SK-MEL-5 (cell line): ENCODE results near the genes KRT6C, KRT77, KRT76, KRT8 and SOAT2.

DNA sequence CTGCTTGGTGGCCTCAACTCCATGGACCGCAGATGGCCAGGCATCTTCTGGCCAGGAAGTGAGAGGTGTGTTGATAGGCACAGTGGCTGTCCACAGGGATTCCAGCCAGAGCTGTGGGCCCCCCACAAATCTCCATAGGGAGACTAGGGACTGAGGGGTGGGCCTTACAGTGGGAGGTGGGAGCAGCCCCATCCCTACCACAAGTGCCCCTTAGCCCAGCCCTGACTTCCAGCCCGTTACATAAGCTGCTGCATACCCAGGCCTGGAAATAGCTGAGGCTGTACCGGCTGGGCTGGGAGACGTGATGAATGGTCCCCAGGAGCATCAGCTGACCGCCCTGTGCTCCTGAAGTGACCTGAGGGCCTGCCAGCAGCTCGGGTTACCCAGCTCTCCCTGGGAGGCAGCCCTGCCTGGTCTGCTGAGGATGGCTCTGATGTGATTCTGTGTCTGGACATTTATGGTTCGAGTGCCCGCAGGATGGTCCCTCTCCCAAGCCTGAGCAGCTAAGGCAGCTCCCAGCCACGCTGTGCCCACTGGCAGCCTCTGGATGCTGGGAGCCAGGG lies 20.3 kb downstream of the TAMALIN start:
RAMPAGE:
- cytosol, long total RNA: no peak
- long total RNA: no peak
- nucleus, long total RNA: no peak

RAMPAGE:
- cytosol, long total RNA: no peak
- long total RNA: no peak
- nucleus, long total RNA: no peak
Measured at GRCh38 chr12:52245856-52246810, 13.1 kb downstream of the KRT7 start.

GRCh38 chr12:52254453-52255043 lies 19.9 kb upstream of the KRT86 start:
RAMPAGE:
- cytosol, long total RNA: no peak
- long total RNA: no peak
- nucleus, long total RNA: no peak

RAMPAGE:
- cytosol, long total RNA: no peak
- long total RNA: no peak
- nucleus, long total RNA: no peak
Measured at GRCh38 chr12:52346609-52347064, 20.6 kb downstream of the KRT85 start.

GRCh38 chr12:52473556-52474271 lies at the start of gene KRT6C:
TSS of gene KRT6C (minus strand) at chr12:52473805.
RAMPAGE:
- cytosol, long total RNA: no peak
- long total RNA: no peak
- nucleus, long total RNA: no peak

DNA sequence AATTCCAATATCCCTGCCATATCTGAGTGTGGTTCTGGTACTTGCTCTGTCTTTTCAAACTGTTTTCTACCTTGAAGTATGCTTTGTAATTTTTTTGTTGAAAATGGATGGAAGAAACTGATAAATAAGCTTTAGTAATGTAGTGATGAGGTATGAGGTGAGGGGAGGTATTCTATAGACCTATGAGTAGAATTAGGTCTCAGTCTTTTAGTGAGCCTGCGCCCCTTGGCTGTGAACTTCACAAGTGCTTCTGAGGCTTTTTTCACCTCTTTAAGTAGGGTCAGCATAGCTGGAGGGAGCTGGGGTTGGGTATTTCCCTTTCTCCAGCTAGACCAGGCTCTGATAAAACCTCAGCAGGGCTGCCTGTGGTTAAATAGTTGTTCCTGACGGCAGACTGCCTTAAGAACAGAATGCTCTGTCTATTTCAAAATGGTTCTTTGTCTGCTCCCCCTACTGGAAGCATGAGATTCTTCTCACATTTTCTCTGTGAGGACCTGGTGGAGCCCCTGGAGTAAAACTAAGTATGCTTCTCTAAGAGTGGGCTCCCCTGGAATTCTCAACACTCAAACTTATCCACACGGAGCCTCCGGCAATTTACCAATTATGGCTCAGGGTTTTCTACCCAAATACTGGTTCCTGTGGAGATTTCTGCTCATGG lies 13.2 kb downstream of the KRT5 start:
RAMPAGE:
- cytosol, long total RNA: no peak
- long total RNA: no peak
- nucleus, long total RNA: no peak

DNA sequence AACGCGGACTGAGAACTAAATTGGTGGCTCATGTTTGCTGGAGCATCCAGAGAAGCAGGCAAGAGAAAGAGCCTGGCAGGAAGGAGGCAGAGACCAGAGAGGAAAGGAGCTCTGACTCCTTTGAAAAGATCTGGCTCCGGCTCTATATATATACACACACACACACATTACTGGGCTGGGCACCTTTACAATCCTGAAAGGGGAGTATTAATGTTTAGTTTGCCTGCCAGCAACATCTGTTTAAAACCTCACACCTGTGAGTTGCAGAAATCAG lies at the start of gene KRT77:
Gene KRT77, minus strand, starts transcription at position 122 of the 274 bp plus-strand sequence.
RAMPAGE:
- cytosol, long total RNA: no peak
- long total RNA: no peak
- nucleus, long total RNA: no peak

GRCh38 chr12:52777237-52777707 lies at the start of gene KRT76:
TSS of gene KRT76 (minus strand) at chr12:52777345.
RAMPAGE:
- cytosol, long total RNA: no peak
- long total RNA: no peak
- nucleus, long total RNA: no peak

DNA sequence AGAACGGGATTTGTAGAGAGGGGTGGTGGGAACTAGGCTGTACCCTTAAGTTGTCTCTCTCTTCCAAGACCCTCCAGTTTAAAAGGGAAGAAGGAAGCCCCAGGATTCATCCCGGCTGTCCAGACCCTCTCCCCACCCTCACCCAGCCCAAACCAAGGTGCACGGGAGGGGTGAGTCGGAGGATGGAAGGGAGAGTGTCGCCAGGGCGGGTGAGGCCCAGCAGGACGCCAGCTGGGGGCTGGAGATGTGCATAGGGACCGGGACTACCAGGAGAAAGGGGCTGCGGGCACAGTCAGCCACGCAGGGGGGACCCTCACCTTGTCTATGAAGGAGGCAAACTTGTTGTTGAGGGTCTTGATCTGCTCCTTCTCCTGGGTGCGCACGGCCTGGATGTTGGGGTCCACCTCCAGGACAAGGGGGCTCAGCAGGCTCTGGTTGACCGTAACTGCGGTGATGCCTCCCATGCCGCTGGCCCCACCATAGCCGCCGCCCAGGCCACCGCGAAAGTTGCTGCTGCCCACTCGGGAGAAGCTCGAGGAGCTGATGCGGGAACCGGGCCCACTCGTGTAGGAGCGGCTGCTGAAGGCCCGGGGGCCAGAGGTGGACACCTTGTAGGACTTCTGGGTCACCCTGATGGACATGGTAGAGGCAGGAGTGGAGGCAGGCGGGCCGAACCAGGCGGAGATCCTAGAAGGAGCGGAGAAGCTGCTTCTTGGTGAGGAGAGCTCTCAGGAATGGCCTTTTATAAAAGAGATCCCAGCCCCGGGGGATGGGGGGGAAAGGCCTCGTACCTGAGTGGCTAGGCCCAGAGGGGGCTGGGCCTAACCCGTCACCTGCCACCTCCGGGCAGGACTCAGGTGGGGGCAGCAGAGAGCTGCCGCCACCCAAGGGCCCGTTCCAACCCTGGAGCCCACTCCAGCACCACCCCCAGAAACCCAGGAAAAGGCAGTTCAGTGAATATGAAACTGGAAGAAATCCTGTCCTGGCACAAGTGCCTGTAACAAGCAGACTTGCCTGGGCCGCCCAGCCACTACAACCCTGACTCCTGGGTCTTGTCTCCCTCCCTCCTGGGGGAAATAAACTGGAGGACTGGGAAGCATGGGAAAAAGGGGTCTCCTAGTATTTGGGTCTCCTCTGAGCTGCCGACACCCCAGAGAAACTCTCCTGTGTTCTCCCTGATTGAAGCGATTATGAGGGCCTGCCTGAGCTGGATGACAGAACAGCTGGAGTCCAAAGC lies at the start of gene KRT8:
Gene KRT8, minus strand, starts transcription at position 736 of the 1,237 bp plus-strand sequence.
RAMPAGE:
- cytosol, long total RNA: no peak
- long total RNA: no peak
- nucleus, long total RNA: no peak

DNA sequence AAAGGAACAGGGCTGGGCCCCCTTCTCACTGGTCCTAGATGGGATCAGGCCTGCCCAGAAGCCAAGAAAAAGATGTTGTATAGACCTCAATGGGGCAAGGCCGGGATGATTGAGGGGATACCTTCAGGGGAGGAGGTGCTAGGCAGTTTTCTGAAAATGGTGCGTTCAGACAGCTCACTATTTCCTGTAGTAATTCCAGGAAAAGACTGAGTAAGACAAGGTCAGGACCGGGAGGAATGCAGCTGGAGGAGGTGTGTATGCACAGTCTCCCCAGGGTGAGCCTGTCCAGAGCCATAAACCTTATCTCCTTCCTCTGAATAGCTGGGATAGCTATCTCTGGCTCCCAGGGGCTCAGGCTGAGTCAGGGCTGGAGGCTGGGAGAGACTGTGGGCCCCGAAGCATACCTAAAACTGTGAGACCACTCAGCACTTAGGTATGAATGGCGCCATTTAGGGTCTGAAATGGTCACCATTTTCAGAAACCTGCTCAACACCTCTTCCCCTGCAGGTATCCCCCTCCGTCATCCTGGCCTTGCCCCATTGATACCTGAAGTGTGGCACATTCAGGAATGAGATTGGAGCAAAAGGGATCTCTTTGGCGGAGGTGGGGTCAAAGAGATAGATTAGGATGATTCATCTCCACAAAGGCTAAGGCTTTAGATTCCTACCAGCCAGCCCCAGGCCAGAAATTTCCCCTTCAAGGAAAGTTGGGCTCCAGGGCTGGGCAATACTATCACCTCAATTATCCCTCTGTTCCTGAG lies 20.3 kb upstream of the KRT8 start:
RAMPAGE:
- cytosol, long total RNA: no peak
- long total RNA: no peak
- nucleus, long total RNA: no peak

DNA sequence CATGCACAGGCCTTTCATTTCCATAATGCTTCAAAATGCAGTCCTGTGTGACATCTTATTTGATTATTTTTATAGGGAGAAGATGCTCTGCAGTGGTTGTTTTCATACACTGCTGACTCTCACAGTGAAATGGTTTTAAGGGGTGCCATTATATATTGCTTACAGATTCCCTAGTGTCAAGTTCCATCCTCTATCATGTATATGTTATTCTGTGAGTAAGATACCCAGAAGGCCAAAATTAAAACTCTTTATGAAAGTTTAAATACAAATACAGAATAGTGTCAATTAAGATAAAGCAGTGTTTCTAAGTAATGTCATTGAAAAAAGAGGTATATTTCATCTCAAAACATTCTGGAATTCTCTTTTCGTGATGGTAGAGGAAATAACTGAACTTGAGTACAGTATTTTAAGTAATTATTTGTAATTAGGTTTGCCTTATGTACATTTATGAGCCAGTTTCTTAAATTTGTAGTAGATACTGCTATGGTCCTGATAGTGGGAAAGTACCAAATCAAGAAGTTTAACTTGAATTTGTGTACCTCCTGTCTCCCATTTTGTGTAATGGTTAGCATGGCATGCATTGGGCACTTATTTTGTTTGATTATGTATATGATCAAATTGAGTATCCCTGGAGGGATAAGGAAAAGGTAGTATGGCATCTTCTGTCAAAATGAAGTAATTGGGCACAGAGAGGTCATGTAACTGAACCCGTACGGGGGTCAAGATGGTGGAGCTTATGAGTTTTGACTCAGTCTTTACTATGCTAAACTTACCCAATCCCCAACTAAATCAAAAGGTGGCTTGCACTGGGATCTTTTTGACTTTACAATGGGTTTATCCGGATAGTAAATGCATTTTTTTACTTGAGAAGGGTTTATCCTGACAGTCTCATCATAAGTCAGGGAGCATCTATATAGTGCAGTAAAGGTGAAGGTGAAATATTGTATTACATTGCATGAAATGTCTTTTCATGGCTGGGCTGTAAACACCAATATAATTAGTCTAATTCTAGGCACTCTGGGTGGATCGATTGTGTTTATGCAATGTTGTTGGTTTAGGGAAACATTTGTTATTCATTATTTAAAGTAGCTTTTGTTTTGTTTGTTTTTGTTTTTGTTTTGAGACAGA lies 3.7 kb downstream of the EIF4B start:
RAMPAGE:
- cytosol, long total RNA: no peak
- long total RNA: no peak
- nucleus, long total RNA: no peak

GRCh38 chr12:53039980-53040455 lies 9.8 kb upstream of the TNS2 start:
RAMPAGE:
- cytosol, long total RNA: no peak
- long total RNA: no peak
- nucleus, long total RNA: no peak

DNA sequence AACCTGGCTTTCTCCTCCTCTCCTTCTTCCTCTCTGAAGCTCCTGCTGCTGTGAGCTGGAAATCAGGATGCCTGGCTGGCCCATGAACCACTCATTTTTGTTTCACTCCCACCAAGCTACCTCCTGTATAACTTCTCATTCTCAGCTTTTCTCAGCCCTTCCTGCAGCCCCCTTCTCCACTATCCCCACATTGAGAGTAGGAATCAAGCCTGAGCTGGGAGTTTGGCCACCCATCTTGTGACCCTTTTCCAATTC lies 5.2 kb upstream of the TNS2 start:
RAMPAGE:
- cytosol, long total RNA: no peak
- long total RNA: no peak
- nucleus, long total RNA: no peak

GRCh38 chr12:53048079-53048466 lies 1.8 kb upstream of the TNS2 start:
RAMPAGE:
- cytosol, long total RNA: no peak
- long total RNA: no peak
- nucleus, long total RNA: no peak

DNA sequence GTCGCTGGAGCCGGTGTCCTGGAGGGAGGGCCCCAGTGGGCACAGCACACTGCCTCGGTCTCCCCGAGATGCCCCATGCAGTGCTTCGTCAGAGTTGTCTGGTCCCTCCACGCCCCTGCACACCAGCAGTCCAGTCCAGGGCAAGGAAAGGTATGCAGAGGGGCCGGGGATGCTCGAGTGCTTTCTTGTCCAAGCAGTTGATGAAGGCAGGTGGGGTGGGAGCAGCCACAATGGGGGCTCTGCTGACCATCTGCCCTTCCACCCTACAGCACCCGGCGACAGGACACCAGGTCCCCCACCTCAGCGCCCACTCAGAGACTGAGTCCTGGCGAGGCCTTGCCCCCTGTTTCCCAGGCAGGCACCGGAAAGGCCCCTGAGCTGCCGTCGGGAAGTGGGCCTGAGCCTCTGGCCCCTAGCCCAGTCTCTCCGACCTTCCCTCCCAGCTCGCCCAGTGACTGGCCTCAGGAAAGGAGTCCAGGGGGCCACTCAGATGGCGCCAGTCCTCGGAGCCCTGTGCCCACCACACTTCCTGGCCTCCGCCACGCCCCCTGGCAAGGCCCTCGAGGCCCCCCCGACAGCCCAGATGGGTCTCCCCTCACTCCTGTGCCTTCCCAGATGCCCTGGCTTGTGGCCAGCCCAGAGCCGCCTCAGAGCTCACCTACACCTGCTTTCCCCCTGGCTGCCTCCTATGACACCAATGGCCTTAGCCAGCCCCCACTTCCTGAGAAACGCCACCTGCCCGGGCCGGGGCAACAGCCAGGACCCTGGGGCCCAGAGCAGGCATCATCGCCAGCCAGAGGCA lies 10.7 kb downstream of the TNS2 start:
RAMPAGE:
- cytosol, long total RNA: no peak
- long total RNA: no peak
- nucleus, long total RNA: no peak

DNA sequence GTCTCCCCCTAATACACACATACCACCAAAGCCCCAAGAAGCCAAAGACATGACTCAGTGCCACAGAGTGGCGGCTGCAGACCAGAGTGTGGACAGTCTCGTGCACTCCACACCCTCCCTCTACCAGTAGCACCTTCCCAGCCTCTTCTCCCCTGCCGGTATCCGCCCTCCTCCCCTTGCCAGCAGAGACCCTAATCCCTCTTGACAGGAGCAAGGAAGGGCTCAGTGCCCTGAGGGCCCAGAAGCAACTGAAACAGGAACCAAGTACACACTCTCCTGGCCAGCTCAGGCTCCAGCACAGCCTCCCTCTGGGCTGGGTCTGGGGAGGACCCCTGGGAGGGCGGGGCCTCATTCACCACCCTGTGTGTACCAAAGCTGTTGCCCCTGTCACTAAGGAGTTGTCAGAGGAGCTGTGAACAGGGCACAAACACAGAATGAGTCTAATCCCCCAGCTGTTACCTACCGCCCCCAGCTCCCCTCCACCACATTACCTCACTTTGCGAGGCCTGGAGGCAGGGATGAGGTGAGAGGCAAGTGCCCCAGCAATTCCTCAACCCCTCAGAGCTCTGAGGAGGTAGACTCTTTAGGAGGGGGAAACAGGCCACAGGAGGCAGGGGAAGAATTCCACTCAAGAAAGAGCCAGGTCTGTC lies 8.2 kb downstream of the SPRYD3 start:
RAMPAGE:
- cytosol, long total RNA: no peak
- long total RNA: no peak
- nucleus, long total RNA: no peak

GRCh38 chr12:53099185-53099706 lies 1.8 kb downstream of the IGFBP6 start:
RAMPAGE:
- cytosol, long total RNA: no peak
- long total RNA: no peak
- nucleus, long total RNA: no peak

DNA sequence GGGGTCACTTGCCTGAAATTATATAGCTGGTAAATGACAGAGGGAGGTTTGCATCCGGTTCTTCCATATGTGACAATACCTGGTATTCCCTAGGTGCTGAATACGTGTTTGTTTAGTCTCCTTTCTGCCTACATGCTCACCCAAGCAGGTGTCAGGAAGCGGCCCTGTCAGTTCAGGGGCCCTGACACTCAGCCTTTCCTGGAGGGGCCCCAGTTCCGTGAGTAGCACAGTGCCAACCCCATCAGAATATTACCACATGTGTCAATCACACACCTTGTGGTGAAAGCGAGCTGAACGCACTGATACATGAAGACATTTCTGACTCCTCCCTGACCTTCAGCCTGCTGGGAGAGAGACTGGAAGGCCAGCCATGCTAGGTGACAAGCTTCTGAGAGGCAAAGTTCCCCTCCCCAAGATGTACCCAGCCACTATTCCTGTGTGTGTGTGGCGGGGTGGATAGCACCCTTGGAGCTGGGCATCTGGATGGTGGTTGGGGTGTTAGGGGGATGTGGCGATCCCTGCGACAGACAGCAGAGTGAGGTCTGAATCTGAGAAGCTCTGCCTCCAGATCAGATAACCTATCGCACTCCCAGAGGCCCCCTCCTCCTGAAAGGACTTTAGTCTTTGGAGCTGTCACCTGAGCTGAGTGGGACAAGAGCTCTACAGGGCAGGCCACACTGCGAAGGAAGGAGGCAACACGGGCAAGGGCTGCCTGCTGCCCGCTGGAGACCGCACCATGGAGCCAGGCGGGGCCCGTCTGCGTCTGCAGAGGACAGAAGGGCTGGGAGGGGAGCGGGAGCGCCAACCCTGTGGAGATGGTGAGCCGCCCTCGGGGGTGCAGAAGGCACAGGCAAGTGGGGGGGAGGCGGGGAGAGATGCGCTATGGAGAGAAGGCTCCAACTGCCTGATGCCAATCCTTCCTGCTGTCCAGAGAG lies at the start of gene SOAT2:
Gene SOAT2, plus strand, starts transcription at position 645 of the 935 bp plus-strand sequence.
RAMPAGE:
- cytosol, long total RNA: no peak
- long total RNA: no peak
- nucleus, long total RNA: no peak

DNA sequence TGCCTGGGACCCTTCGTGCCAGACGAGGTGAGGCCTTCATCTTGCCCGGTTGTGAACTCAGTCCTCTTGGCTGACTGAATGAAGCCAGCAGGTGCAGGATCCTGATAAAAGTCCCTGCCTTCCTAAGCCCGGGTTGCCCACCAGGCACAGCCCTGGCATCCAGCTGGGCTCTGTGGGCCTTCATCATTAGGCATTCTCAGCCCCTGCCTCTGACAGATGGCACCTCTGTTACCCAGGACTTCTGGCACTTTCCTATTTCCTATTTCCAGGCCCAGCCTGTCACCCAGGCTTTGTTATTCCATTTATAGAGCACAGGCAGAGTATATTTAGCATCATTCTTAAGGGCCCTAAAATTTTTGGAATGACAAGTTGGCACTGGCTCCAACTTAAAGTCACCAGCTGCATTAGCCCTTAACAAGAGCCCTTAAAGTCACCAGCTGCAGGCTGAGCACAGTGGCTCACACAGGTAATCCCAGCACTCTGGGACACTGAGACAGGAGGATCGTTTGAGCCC lies 12.9 kb downstream of the SOAT2 start:
RAMPAGE:
- cytosol, long total RNA: no peak
- long total RNA: no peak
- nucleus, long total RNA: no peak

RAMPAGE:
- cytosol, long total RNA: no peak
- long total RNA: no peak
- nucleus, long total RNA: no peak
Measured at GRCh38 chr12:53170176-53170740, 10.3 kb upstream of the ZNF740 start.